GM12892 (cell line): ENCODE measurements around a stretch of chr21.

- RRBS, result no CpG with 5 or more reads among the region's 10 CpGs
These were observed 3.0 kb upstream of the RIPK4 start for GRCh38 chr21:41769820-41770371.

DNA sequence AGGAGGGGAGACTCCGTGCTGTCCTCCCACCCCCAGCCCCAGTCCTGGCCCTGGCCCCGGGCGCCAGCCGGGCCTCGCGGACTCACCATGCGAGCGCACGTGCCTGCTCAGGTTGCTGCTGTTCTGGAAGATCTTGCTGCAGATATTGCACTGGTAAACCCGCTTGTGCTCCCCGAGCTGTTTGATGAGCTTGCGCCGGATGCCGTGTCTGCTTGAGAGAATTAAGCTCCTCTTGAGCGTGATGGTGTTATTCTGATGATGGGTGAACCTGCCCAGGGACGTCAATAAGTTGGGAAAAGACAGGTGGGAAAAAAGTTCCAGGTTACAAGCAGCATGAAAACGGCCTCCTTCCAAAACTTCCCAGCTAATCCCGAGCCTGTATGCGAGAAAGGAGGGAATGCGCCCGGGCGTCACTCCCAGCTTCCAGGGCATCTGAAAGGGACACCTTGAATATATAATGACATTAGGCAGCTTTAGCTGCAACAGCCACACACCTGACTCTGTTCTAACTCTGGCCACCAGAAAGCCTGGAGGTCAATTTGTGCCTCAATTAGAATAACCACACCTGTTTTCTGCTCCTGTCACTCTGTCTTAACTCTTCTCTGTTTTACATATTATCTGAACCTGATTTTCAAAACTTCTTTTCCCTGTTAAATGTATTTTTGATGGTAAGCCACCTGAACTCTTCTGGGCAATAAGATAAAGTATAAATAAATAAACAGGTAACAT, 42.6 kb downstream of the PRDM15 start:
- RRBS, result no CpG with 5 or more reads among the region's 22 CpGs

DNA sequence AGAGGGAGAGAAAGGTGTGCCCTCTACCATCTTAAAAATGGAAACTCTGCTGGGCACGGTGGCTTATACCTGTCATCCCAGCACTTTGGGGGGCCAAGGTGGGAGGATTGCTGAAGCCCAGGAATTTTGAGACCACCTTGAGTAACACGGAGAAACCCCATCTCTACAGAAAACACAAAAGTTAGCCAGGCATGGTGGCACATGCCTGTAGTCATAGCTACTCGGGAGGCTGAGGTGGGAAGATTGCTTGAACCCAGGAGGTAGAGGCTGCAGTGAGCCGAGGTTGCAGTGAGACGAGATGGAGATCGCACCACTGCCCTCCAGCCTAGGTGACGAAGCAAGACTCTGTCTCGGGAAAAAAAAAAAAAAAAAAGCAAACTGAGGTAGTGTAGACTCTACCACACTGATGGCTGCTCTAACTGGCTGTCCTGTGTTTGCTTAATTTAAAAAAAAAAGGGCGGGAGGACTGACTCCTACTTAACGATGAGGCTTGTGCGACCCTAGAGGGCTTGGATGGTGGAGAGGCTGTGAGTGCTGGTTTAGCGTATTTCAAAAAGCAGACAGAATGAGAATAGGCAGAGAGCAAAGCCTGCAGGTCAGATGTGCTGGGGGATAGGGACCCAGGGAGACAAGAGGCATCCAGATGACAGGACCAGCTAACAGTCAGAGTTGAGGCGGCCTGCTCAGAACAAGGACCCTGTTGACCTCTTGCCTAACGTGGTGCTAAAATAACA, 5.3 kb downstream of the PRDM15 start:
- RRBS, result no CpG with 5 or more reads among the region's 14 CpGs

- RRBS, result no CpG with 5 or more reads among the region's 13 CpGs
These were observed 27.6 kb downstream of the C2CD2 start for GRCh38 chr21:41925902-41926841.

DNA sequence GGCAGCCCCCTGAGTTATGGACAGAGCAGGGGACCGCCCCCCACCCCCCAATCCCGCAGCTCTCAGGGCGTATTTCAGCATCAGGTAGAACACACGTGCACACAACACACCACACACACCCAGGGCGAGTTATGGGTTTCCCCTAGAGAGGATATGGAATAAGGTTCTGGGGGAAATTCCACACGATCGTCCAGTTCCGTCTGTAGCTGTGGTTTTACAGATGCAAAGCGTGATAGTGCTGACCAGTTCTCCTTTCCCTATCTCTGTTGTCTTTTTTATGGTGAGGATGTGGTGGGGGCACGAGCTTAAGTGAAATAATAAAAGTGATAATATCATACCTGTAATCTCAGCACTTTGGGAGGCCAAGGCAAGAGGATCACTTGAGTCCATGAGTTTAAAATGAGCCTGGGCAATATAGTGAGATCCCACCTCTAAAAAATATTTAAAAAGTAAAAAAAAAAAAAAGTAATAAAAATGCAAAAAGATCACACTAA, 25.1 kb downstream of the C2CD2 start:
- RRBS, result no CpG with 5 or more reads among the region's 10 CpGs

DNA sequence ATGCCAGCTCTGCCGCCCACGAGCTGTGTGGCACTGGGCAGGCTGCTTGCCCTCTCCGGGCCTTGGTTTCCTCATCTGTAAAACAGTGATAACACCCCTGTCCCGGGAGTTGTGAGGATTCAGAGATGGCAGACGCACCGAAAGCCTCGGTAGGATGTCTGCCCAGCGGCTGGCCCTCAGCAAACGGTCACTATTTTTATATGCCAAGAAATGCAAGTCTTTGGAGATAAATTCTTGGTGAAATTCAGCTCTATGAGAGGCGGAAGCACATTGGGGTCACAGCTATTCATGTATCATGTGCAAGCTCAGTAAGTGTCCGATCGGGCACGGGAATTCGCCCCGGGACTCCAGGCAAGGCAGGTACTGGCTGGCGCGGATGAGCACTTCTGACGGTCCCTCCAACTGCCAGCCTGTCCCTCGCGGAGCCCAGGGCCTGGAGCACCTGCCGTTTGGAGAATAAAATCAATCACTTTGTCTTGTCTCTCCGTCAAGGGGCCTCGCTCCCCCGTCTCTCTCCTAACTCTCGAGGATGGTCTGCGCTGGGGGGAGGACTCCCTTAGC, 1.0 kb downstream of the C2CD2 start:
- RRBS, result no CpG with 5 or more reads among the region's 26 CpGs

GRCh38 chr21:42000893-42001465, 9.2 kb downstream of the ZBTB21 start:
- RRBS, result no CpG with 5 or more reads among the region's 4 CpGs

DNA sequence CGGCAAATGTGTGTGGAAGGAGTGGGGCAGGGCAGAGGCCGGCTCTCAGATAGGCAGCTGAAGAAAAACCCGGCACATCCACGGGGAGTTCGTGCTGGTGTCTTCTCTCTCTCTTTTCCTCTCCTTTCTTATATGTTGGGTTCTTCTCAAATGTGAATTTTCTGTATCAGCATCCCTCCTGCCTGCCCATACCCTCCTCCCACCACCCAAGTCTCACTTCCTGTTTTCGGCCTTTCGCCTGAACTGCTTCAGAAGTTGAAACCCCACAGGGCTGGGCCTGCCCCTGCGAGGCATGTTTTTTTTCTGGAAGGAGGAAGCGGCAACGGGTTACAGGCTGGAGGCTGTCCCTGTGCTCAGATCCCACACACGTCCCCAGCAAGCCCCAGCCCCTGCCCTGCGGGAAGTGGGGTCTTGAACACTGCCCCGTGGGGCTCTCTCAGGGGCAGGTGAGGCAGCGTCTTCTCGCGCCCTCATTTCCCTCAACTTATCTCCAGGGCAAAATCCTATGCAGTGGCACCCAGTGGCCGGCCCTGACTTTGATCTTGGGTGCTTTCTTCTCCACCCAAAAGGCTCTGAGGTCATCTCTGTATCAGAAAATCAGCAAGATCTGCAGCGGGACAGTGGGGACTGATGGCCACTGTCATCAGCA, 9.7 kb upstream of the UMODL1 start:
- RRBS, result 11% methylated on average over 1 of the region's 18 CpGs

GRCh38 chr21:42209746-42210575, 9.0 kb upstream of the ABCG1 start:
- RRBS, result no CpG with 5 or more reads among the region's 12 CpGs

DNA sequence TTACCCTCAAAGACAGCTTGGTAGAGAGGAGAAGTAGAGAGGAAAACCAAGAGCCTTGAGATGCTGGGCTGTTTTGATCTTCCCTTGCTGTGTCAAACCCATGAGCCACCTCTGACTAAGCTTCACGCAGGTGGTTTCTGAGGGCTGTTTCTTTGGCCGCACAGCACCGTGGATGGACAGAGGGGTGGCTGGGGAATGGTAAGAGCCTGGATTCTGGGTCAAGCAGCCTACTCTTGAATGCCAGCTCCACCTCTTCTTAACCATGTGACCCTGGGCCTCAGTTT, 18.7 kb downstream of the ABCG1 start:
- RRBS, result no CpG with 5 or more reads among the region's 3 CpGs

DNA sequence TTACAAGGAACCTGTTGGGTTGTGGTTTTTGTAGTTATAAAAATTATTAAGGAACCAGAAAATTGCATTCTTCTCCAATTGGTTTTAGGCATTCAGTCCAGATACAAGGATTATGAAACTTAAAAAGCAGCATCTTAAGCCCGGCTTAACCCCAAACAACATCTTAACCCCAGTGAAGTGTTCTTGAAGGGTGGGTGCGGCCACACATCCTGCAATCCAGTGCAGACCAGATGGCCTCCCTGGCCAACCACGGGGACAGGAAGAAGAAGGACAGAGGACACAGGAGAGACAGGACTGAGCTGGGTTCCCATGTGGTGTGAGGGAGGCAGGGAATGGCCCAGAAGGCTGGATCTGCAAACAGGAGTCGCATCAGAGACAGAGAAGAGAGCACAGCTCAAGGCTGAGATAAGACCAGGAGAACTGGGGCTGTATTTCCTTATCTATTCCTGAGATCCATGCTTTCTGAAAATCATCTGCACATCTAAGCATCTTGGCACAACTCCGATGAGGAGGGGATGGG, 26.4 kb downstream of the ABCG1 start:
- RRBS, result no CpG with 5 or more reads among the region's 5 CpGs

- RRBS, result no CpG with 5 or more reads among the region's 26 CpGs
These were observed 44.7 kb downstream of the ABCG1 start for GRCh38 chr21:42263339-42264318.

- RRBS, result no CpG with 5 or more reads among the region's 30 CpGs
These were observed 39.1 kb downstream of the TFF3 start for GRCh38 chr21:42275811-42276728.

DNA sequence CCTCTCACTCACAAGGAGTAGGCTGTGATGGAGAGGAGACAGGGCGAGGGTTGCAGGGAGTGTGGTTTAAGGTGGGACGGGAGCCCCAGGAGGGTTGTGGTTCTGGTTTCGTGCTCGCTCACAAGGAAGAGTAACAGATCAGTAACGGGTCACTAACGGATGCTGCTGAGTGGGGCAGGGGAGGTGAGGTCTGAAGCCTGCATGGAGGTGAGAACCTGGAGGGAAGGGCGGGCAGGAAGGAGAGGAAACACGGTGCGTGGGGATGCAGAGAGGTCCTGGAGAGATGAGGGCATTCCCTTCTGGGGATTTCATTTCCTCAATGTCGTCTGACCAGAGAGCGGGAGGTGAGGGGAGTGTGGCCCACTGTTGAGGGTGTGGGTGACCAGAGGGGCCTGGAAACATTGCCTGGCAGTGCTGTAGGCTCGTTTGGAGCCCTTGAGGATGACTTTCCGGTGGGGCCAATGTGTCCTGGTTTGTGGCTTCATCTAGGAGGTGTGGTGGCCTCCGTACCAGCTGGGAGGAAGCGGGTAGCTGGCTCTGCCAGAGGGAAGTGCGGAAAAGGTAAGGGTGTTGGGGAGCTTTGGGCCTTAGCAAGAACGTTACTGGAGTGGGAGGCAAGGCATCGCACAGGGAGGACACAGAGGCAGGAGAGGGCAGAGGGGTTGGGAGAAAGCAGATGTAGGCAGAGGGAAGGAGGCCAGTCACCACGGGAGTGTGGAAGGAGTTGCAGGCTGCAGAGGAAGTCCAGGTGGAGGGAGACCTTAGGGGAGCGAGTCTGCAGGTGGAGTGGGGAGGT, 28.5 kb downstream of the TFF3 start:
- RRBS, result no CpG with 5 or more reads among the region's 20 CpGs

DNA sequence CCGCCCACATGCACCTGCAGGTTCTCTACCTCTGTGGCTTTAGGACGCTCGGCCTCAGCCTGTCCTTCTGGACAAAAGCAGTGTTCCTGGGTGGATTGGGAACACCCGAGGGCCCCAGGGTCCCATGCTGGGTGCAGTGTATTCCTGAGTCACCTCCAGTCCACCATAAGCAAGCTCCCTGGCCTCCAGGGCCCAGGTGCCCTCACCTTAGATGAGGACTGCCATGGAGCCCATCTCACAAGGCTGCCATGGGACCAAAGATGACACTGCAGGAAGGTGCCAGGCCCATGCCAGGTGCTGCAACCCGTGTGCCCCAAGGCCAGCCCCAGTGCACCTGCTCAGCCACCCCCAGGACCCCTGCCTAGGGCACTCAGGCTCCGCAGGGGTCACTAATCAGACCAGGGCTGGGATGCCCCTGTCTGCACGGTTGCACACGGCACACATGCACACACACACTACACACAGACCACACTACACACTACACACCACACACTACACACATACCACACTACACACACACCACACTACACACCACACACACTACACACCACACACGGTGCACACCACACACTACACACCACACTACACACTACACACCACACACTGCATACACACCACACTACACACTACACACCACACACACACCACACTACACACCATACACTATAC, 22.9 kb downstream of the TFF3 start:
- RRBS, result no CpG with 5 or more reads among the region's 9 CpGs

DNA sequence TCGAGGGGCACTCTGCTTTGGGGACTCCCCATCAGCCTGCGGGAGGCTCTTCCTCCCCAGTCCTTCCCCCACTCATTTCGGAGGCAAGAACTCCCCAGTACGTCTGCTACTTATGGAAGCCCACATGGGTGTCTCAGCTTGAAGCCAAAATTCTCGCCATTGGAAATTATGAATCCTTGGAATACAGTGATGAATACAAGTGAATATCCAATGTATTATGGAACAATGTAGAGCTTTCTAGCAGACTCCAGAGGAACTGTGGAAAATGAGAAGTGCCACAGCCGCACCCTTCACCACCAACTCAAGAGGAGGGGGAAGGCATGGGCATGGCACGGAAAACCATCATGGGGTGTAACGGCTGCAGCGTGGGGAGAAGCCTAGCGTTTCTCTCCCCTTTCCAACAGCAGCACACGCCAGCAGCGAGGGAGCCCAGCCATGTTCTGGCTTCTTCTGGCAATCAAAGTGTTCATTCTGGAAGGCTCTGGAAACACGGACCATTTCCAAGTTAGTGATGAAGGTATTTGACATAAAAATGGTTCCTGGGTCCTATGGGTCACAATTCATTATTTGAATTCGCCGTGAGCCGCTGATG, 6.7 kb downstream of the TFF3 start:
- RRBS, result no CpG with 5 or more reads among the region's 16 CpGs

GRCh38 chr21:42467153-42467675, 28.8 kb downstream of the RSPH1 start:
- RRBS, result no CpG with 5 or more reads among the region's 10 CpGs

- RRBS, result no CpG with 5 or more reads among the region's 17 CpGs
These were observed 3.4 kb upstream of the RSPH1 start for GRCh38 chr21:42499259-42499978.

GRCh38 chr21:42525343-42525753, 11.7 kb downstream of the SLC37A1 start:
- RRBS, result no CpG with 5 or more reads among the region's 7 CpGs

GRCh38 chr21:42535844-42536286, 22.2 kb downstream of the SLC37A1 start:
- RRBS, result no CpG with 5 or more reads among the region's 7 CpGs